Bile duct (tissue), 1 donor: ENCODE measurements around a stretch of chr6.

- PRO-cap = no peak
These were observed 279.7 kb upstream of the JARID2 start for GRCh38 chr6:14966226-14966496.

GRCh38 chr6:15246951-15247407 lies 1.1 kb downstream of the JARID2 start:
- PRO-cap = no peak

GRCh38 chr6:15253575-15254746 lies 8.1 kb downstream of the JARID2 start:
- PRO-cap = no peak

- PRO-cap = no peak
These were observed 125.8 kb downstream of the JARID2 start for GRCh38 chr6:15371744-15372058.

GRCh38 chr6:15402356-15403133 lies 156.7 kb downstream of the JARID2 start:
- PRO-cap = no peak

DNA sequence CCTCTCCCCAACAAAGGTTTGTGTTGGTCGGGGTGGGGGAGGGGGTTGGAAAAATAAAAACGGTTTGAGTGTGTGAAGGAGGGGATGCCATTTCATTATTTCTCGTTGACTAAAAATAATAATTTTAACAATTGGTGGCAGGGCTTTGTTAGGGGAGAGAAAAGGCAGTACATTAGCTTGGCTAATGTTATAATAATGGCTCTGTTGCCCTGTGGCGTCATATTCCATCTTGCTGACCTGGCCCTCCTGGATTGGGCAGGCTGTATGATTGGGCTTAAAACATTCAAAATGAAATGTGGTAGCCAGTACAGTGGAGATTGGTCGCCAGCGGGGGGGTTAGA lies 159.7 kb downstream of the JARID2 start:
- PRO-cap = no peak

DNA sequence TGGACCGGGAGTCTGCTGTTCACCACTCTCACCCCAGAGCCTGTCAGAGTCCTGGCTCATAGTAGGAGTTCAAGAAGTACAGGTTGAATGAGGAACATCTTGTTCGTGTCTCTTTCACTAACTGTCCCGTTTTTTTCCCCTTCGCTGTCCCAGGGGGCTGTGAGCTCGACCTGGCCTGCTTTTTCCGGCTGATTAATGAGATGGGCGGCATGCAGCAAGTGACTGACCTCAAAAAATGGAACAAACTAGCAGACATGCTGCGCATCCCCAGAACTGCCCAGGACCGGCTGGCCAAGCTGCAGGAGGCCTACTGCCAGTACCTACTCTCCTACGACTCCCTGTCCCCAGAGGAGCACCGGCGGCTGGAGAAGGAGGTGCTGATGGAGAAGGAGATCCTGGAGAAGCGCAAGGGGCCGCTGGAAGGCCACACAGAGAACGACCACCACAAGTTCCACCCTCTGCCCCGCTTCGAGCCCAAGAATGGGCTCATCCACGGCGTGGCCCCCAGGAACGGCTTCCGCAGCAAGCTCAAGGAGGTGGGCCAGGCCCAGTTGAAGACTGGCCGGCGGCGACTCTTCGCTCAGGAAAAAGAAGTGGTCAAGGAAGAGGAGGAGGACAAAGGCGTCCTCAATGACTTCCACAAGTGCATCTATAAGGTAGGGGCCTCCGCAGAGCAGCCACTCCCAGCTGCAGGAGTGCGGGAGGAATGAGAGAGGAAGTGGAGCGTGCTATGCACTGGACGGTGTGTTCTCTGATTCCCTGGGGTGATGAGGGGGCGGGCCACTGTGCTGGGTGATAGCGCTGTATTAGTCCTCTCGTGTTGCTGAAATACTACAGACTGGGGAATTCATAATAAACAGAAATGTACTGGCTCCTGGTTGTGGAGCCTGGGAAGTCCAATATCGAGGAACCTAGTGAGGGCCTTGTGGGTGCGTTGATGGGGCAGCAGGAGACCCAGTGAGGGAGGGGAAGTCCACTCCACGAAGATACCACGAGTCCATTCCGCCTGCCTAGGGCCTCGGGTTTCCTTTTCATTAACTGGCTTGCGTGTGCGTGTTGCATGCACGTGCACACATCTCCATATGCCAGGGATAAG lies 161.7 kb downstream of the DTNBP1 start:
- PRO-cap = no peak

DNA sequence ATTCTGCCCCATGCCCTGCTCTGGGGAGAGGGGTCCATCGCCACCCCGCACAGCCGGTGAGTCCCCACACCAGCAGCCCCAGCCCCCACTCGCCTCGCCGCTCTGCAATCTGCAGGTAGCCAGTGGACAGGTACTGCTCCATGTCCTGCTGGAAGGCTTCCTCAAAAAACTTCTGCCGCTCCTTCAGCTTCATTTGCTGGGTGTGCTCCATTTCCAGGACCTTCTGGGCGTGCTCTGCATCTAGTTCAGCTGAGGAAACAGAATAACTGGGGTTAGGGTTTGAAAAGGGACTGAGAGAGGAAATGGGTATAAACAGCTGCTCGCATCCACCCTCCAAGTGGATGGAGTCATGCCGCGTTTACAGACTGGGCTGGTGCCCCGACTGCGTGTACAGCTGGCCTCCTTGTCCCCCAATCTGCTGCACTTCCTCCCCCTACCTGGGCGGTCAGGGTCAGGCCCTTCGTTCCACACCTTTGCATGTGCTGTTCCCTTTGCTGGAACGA lies 129.6 kb downstream of the DTNBP1 start:
- PRO-cap = unidirectional peak, minus-strand start at position 104 of the sequence

DNA sequence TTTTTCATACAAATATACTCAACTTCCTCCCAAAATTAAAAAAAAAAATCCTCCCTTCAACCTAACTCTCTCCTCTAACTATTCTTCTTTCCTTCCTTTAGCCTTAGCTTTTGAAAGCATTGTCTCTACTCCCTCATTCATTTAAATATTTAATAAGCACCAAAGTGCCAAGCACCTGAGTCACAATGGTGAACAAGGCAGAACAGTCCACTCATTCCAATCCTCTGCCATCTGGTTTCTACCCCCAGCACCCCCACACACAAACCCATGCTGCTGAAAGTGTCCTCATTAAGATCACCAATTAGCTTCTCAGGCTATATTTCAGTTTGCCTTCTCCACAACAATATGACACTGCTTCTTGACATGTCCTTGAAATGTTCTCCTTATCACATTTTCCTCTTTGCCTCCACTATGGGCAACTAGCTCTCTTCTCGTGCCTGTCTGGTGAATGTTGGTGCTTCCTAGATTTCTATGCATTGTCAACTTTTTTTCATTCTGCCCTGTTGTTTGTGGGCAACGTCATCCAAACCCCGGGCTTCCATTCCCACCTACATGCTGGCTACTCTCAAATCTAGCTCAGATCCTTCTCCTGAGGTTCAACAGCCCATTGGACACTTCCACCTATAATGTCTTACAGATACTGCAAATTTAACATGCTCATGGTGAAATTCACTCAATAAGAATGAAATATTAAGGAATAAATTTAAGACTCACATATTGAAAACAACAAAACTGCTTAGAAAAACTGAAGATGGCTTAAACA lies 76.2 kb downstream of the DTNBP1 start:
- PRO-cap = no peak

- PRO-cap = unidirectional peak, minus-strand start at chr6:15709682
These were observed 46.7 kb upstream of the DTNBP1 start for GRCh38 chr6:15709522-15709974.

DNA sequence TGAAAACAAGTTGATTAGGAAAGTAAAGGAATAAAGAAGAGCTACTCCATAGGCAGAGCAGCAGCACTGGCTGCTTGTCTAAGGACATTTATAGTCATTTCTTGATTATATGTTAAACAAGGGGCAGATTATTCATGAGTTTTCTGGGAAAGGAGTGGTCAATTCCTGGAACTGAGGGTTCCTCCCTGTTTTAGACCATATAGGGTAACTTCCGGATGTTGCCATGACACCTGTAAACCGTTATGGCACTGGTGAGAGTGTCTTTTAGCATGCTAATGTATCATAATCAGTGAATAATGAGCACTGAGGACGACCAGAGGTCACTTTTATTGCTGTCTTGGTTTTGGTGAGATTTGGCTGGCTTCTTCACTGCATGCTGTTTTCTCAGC lies 232.9 kb upstream of the DTNBP1 start:
- PRO-cap = no peak

- PRO-cap = no peak
These were observed 68.7 kb upstream of the MYLIP start for GRCh38 chr6:16059955-16060740.

DNA sequence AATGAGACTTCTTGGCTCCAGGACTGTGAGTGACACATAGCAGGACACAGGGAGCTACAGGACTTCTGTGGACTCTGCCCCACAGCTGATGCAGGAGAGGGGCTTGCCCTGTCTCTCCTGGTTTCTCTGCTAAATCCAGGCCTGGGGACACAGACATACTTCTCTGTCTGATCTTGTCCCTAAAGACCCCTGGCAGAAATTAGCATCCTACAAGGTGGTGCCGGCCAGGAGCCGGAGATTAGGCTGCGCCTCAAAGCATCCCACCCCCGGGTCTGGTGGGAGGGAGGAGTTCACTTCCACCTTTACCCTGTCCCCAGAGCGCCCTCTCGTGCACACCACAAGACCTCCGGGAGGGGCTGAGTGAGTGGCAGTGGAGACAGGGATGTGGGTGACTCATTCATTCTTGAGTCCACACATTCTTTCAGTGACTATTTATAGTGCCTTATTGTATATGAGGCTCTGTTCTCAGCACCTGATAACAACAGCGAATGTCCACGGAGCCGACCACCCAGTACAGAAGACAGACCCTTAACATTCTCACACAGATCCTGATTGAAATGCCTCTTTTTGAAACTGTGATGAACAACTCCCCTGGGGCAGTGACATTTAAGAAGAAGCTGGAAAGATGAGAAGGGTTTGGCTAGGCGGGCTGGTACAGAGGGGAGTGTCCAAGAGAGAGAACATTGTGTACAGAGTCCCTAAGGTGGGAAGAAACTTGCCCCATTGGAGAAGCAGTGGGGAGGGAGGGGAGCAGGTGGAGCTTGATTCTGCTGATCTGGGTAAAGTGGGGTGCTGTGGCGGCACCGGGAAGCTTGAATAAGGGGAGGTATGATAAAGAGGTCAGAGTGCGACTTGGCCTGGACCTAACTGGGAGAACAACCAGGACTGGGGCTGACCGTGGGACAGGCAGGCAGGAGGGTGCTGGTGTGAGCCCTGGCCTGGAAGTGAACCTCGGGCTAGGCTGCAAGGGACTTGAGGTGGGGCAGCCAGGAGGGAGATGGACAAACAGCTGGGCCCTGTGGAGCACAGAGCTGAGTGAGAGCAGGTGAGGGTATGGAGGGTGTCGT lies 39.1 kb downstream of the GMPR start:
- PRO-cap = no peak

- PRO-cap = no peak
These were observed 82.3 kb downstream of the GMPR start for GRCh38 chr6:16320449-16321237.

- PRO-cap = no peak
These were observed 96.4 kb downstream of the GMPR start for GRCh38 chr6:16334663-16335381.

- PRO-cap = no peak
These were observed 175.5 kb downstream of the ATXN1 start for GRCh38 chr6:16585711-16586307.

GRCh38 chr6:16651597-16652400 lies 109.5 kb downstream of the ATXN1 start:
- PRO-cap = no peak

GRCh38 chr6:16657404-16657994 lies 103.8 kb downstream of the ATXN1 start:
- PRO-cap = no peak

DNA sequence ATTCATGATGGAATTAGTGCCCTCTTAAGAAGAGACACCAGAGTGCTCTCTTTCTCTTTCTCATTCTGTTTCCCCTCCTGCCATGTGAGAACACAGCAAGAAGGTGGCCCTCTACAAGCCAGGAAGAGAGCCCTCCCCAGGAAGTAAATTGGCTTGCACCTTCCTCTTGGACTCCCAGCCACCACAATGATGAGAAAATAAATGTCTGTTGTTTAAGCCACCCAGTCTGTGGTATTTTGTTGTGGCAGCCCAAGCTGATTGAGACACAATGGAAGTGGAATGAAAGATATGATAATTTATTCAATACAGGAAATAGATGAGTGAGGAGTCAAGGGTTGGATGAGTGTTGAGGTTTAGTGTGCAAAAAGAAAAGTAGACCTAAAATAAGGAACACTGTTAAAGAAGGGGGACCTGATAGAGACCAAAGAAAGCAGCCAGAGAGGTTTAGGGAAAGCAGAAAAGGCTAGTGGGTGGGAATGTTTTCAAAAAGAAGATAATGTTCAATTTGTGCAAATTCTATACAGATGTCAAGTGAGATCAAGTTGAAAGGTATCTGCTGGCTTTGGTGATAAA lies 26.0 kb upstream of the ATXN1 start:
- PRO-cap = no peak

GRCh38 chr6:17202404-17203133 lies 78.6 kb upstream of the RBM24 start:
- PRO-cap = no peak